HEK293 (cell line): Measurements from ENCODE around the genes SLC35D3 and TNFAIP3.

GRCh38 chr6:134676380-134677277, 273.3 kb downstream of the ALDH8A1 start:
- PRO-cap, result no peak
- RRBS, 2 experiments, result no CpG with 5 or more reads among the region's 6 CpGs

- PRO-cap, result no peak
- RRBS, 2 experiments, result no CpG with 5 or more reads among the region's 8 CpGs
Observed at GRCh38 chr6:134714810-134715174, 235.1 kb downstream of the ALDH8A1 start.

- PRO-cap, result bidirectional peak, plus-strand start at chr6:135055467, minus-strand start at chr6:135055393
- RRBS, 2 experiments, result 0% methylated on average over 1 of the region's 20 CpGs; no CpG with 5 or more reads in 1 of the 2 experiments
Observed at GRCh38 chr6:135055120-135055767, 622 bp upstream of the HBS1L start.

DNA sequence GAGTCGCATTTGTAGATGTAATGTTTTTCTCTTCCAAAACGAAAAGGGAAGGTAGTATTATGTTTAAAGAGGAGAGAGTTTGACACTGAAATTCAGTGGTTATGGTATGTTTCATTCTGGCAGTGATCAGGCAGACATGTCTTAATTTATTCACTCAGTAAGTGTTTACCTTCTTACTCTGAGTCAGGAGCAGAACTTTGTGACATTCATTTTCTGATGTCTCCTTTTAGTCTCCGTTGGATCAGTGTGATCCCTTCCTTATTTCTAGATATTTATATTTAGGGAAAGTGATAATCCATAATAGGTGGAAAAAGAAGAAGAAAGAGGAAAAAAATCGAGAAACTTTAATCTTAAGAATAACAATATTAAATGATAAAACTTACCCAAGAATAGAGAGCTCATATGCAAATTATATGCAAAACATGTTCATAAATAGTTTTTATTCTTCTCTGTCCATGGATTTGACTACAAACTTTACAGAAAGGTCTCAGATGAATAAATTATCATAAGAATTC, 11.9 kb downstream of the MYB start:
- PRO-cap, result no peak
- RRBS, 2 experiments, result no CpG with 5 or more reads among the region's 4 CpGs

GRCh38 chr6:135215814-135216550, 34.9 kb downstream of the MYB start:
- PRO-cap, result no peak
- RRBS, 2 experiments, result no CpG with 5 or more reads among the region's 8 CpGs

DNA sequence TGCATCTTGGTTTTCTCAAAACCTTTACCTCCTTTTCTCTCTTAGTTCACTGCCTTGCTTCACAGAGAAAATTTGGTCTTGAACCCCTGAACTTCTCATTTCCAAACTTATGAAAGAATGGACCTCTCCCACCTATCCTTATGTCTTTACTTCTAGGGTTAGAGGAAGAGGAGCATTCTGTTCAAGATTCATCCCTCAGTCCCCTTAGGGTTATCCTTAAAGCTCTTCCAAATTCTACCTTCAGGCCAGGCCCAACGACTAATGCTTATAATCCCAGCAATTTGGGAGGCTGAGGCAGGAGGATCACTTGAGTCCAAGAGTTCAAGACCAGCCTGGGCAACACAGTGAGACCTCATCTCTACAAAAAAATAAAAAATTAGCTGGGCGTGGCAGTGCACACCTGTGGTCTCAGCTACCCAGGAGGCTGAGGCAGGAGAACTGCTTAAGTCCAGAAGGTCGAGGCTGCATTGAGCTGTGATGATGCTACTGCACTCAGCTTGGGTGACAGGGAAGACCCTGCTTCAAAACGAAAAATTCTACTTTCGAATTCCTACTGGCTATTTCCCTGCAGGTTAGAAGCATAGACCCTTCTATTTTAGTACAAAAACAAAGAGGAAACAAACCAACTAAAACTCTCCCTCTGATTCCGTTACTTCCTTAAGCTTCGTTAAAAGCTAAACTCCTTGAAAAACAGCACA, 98.7 kb downstream of the AHI1 start:
- PRO-cap, result no peak
- RRBS, 2 experiments, result no CpG with 5 or more reads among the region's 7 CpGs

GRCh38 chr6:135496713-135497175, 796 bp downstream of the AHI1 start:
- PRO-cap, result no peak
- RRBS, 2 experiments, result no CpG with 5 or more reads among the region's 5 CpGs

GRCh38 chr6:136253096-136254492, 3.5 kb upstream of the MTFR2 start:
- PRO-cap, result no peak
- RRBS, 2 experiments, result no CpG with 5 or more reads among the region's 17 CpGs

DNA sequence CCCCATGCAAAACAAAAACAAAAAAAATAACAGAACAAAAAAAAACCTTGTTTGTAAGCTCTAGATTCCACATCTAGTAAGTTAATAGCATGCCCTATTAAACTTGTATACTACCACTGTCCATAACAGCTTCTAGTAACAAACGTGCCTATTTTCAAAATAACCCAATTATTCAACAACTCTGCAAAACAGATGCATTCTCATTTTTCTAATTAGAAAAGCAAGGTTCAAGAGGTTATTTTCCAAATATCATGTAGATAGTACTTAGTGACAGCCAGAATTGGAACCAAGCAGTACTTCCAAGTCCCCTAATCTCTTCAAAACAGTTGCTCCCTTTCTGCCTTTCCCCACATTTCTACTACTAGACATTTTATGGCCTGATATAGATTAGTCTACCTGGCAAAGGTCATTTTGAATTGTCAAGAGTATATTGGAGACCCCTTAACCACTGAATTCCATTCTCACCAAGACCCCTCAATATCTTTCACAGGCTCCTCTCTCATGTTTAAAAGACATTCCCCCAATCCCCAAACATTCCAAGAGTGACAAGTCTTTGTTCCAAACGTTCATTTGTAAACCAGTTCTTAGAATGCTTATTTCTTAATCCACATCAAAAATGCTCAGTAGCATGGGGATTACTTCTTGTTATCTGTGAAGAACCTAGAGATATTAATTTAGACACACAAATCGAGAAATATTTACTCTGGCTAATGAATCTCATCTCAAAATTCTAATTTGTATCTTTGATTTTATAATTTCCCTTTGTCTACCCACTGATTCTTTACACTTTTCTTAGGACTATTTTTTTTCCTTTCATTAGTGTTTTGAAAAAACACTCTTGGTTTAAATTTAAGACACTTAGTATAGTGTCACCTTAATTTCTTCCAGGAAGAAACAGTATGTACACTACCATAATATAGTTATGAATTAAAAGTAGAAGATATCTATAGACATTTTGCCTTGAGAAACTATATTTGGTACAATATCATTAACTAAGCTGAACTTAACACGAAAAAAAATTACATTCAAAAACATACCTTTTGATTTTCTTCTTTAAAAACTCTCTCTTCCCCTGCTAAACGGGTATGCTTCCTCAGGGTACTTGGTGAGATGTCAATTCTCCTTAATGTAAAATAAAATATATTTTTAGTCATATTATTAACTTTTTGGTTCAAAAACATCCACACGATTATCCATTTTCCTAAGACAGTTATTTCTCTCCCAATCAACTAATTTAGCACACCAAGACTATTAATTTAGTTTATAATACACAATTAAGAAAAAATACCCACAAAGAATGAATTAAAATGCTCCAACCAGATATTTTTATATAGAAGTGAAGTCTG, 18.2 kb downstream of the BCLAF1 start:
- PRO-cap, result no peak
- RRBS, 2 experiments, result no CpG with 5 or more reads among the region's 6 CpGs

DNA sequence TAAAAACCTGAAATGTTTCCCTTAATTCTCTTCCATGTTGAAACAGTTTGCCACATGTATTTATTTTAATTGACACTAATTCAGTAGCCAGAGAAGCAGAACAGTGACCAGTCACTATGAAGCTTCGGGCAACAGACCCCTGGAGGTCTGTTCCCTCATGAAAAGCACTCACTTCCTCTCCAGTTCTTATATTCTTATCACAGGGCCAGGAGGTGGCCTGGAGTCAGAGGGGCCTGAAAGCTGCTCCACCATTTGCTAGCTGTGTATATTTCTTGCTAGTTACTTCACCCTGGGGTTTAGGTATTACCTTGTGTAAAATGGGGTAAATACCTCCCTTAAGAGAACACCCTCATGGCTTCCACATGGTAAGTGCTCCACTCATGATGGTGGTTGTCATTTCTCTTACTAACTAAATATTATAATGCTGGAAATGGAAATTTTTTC, 49.1 kb downstream of the MAP7 start:
- PRO-cap, result no peak
- RRBS, 2 experiments, result no CpG with 5 or more reads among the region's 1 CpG

GRCh38 chr6:136544450-136545177, 5.6 kb downstream of the MAP7 start:
- PRO-cap, result no peak
- RRBS, 2 experiments, result no CpG with 5 or more reads among the region's 6 CpGs

DNA sequence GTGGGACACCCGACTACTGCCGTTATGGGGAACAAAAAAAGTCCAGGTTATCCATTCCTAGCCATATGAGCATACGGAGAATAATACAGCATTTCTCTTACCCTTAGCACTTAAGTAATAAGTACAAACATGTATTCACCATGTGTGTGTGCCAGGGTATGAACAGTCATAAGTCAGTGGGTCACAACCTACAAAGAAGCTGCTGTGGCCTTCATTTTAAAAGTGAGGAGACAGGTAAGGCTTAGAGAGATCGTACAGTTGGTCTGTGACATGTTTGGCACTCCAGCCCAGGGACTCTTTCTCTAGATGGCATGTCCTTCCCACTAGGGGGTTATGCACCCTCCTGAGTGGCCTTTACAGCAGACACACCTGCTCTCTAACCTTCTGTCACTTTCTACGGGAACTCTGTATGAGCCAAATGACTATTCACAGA, 91.4 kb downstream of the MAP3K5 start:
- PRO-cap, result no peak
- RRBS, 2 experiments, result no CpG with 5 or more reads among the region's 5 CpGs

DNA sequence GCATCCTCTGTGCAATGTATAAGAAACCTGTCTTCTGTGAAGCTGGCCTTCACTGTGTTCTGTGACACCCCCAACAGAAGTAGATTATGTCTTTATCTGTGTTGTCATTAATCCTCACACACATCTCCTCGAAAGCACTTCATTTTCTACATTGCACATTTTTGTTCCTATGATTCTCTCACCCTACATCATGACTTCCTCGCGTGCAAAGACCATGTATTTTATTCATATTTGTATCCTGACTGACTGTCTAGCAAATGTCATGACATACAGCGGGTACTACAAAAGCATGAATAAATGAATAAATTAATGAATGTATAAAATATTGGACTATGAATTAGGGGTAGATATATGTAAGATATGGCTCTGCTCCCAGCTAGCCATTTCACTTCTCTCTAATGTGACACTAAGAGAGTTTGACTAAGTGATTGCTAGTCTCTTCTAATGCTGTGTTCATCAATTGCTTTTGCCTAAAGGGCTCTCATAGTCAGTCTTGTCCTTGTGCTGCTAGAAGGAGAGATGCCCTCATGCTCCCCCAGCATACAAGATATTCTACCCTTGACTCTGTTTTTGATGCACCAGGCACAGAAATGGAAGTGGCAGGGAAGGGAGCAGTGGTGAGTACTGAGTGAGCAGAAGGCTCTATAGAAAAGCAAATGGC, 83.2 kb downstream of the MAP3K5 start:
- PRO-cap, result no peak
- RRBS, 2 experiments, result no CpG with 5 or more reads among the region's 4 CpGs

DNA sequence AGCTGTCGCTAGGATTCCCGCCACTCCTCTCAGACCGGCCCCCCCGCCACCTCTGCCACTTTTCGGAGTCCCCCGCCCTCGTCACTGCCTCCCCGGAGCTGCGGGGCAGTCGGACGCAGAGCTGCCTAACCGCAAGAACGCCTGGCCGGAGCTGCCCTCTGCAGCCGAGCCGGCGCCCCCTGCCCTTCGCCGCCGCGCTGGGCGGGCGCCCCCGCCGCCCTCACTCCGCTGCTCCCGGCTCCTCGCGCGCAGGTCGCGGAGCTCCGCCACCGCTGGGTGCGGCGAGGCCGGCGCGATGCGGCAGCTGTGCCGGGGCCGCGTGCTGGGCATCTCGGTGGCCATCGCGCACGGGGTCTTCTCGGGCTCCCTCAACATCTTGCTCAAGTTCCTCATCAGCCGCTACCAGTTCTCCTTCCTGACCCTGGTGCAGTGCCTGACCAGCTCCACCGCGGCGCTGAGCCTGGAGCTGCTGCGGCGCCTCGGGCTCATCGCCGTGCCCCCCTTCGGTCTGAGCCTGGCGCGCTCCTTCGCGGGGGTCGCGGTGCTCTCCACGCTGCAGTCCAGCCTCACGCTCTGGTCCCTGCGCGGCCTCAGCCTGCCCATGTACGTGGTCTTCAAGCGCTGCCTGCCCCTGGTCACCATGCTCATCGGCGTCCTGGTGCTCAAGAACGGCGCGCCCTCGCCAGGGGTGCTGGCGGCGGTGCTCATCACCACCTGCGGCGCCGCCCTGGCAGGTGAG, at the start of gene SLC35D3:
Gene SLC35D3 (plus strand): TSS at position 168 of the 739 bp plus-strand sequence.
- PRO-cap, result bidirectional peak, plus-strand start at position 84 of the sequence, minus-strand start outside the sequence; unidirectional peak, minus-strand start at position 460 of the sequence
- RRBS, 2 experiments, result 2% methylated on average over 34 of the region's 81 CpGs

- PRO-cap, result no peak
- RRBS, 2 experiments, result no CpG with 5 or more reads among the region's 4 CpGs
Observed at GRCh38 chr6:136964248-136964850, 42.2 kb downstream of the SLC35D3 start.

DNA sequence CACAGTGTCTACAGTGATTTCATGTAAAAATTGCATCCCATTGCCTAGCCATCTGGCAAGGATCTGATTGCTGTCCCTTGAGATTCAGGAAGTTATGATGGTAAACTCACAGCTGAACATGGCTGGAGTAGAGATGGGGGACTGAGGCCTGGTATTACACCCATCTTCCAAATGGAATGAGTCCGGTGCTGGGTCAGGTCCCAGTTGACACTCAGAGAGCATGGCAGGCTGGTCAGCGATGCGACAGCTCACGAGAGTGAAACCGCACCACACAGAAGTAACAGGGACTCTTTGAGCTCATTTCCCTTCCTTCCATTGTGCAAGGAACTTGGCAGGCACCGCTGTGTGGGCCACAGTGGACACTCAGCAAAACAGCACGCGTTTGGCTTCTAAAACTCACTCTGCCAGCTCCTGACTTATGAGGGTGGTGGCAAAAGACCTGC, 142.3 kb upstream of the TNFAIP3 start:
- PRO-cap, result no peak
- RRBS, 2 experiments, result no CpG with 5 or more reads among the region's 8 CpGs

- PRO-cap, result no peak
- RRBS, 2 experiments, result no CpG with 5 or more reads among the region's 6 CpGs
Observed at GRCh38 chr6:137728669-137729413, 138.2 kb upstream of the TNFAIP3 start.

GRCh38 chr6:137849214-137849771, 17.8 kb upstream of the TNFAIP3 start:
- PRO-cap, result no peak
- RRBS, 2 experiments, result no CpG with 5 or more reads among the region's 2 CpGs

- PRO-cap, result bidirectional peak, plus-strand start at chr6:137867259, minus-strand start at chr6:137866965; bidirectional peak, plus-strand start at chr6:137867469, minus-strand start at chr6:137867433
- RRBS, 2 experiments, result 1 to 2% methylated on average over 38 of the region's 82 CpGs
Observed at GRCh38 chr6:137867080-137867934, at the start of gene TNFAIP3. TSS of gene TNFAIP3 (plus strand) at chr6:137867259.

GRCh38 chr6:137867935-137868405, 911 bp downstream of the TNFAIP3 start:
- PRO-cap, result no peak
- RRBS, 2 experiments, result no CpG with 5 or more reads among the region's 19 CpGs